ENCODE data around the gene SCRN2.

DNA sequence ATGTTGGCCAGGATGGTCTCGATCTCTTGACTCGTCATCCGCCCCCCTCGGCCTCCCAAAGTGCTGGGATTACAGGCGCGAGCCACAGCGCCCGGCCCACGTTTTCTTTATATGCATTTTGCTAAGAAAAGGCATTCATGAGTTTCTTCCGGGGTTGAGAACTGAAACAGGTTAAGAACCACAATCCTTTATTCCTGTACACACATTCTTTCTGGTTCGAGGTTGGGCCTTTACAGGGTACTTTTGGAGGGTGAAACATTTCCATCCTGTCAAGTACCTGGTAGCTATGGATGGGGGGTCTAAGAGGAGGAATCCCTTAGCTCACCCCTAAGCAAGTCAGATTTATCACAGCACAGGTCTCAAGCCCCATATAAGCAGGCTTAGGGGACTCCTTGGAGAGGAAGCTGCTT is 1.1 kb upstream of the KPNB1 start:
- PRO-cap, result no peak

- PRO-cap, result bidirectional peak, plus-strand start at chr17:47650728, minus-strand start at chr17:47650513
Measured at GRCh38 chr17:47650682-47650884, 864 bp downstream of the KPNB1 start.

DNA sequence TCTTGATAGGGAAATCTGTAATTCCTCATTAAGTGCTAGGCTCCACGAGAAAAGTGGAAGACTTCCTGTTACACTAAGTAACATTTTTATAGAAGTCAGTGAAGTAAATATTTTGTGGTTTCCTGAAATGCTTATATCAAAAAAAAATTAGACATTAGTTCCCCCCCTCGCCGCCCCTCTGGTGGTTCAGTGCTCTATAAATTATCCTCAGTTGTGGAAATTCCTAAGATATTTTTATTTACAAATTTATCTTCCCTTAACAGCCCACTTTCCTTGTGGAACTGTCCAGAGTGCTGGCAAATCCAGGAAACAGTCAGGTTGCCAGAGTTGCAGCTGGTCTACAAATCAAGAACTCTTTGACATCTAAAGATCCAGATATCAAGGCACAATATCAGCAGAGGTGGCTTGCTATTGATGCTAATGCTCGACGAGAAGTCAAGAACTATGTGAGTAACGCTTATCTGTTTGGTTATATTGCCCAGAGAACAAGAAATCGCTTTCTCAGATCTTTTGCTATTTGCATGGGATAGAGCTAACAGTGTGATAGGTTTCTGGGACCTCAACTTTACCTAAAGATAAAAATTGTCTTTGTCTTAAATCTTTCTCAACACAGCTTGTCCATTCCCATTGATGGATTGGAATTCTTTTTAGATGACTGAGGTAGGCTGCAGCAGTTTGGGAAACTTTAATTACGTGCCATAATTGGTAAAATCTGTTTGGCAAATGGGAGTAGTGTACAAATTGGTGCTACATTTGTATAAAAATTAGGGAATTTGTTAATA is 2.9 kb downstream of the KPNB1 start:
- PRO-cap, result no peak

DNA sequence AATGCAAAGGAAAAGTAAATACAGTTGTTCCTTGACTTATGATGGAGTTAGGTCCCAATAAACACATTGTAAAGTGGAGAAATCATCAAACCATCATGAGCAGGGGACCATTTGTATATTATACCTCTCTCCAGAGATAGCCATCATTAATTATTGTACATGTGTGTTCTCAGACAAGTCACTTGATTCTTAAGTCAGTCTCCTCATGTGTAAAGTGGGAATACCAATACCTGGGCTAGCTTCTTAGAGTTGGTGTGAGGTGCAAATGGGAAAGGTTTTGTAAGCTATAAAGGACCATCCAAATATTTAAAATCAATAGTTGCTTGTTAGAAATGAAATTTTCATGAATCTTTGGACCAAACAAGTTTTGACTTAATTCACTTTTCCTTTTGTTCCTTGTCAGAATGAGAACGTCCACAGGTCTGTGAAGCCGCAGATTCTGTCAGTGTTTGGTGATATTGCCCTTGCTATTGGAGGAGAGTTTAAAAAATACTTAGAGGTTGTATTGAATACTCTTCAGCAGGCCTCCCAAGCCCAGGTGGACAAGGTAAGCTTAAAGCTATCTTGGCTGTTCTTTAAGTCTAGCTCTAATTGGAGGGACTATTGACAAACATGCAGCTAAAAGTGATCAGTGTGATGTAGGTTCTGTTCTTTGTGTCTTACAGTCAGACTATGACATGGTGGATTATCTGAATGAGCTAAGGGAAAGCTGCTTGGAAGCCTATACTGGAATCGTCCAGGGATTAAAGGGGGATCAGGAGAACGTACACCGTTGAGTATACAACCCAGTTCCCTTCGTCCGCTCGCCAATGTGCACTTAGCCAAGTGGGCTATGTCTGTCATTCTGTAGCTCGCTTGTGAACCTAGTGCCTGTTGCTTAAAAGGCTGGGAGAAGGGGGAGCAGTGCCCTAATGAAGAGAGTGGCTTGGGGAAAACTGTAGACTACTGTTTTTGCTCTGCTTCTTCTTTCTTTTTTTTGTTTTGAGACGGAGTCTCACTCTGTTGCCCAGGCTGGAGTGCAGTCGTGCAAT is 16.0 kb upstream of the TBKBP1 start:
- PRO-cap, result no peak

GRCh38 chr17:47683213-47684148 is 10.5 kb upstream of the TBKBP1 start:
- PRO-cap, result no peak

GRCh38 chr17:47696597-47697206 is 2.7 kb downstream of the TBKBP1 start:
- PRO-cap, result no peak

DNA sequence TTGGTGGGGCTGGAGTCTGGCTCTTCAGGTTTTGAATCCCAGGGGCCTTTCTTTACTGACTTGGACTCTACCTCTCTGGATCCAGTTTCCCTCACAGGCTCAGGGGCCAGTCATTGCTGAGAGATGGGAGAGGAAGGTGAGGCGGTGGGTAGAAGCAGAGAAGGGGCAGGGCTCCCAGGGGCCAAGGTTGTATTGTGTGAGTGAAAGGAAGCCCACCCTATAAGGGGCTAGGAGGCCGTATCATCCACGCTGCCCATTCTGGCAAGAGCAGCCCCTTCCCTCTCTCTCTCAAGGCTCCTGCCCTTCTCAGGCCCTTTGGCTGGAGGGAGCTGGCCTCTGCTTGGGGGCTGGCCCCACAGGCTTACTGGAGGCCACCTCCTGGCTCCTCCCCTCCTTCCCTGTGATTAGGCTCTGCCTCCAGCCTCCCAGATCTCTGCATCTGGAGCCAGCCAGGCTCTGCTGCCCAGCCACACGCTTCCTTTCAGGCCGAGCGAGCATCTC is 7.6 kb downstream of the TBKBP1 start:
- PRO-cap, result no peak

DNA sequence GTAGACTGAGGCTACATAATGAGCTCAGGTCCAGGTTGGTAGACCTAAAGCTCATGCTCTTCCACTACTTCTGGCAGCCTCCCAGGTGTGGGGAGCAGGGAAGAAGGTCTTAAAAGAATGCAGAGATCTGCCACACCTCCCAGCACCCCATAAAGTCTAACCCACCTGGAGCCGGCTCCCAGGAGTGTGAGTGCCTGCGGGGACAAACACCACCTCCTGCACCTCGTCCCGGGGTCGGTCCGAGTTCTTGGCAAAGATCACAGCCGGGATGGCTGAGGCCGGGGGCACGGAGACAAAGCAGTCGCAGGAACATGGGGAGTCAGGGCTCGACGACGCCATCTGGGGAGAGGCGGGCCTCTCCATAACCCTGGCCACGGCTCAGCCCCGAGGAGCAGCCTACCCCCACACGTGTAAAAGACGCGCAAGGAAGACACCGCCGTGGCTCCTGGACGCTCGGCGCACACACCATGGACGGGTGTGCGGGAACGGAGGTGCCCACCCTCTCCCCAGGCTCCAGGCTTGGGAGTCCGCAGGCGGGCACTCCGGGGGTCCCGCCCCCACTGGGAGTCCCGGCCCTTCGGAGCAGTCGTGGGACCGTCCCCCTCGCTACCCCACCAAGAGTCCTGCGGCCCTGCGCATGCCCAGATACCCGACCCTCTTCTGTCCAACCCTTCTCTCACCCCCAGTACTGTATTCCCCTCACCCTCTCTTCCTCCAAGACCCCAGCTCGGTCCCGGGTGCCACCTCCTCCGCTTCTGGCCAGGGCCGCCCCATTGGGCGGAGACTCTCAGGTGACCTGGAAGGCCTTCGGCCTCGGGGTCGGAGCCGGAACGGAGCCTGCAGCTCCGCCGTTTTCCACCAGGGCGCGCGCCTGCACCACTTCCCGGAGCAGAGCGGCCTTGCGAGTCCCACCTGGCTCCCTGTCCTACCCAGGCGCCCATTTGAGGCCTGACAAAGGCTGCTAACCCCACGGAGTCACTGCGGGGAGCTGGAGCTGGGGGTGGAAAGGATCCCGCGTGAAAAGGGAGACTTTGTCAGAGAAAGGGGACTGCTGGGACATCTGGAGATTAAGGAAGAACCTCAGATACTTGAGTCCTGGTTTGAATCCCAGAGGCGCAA is at the start of gene SCRN2:
TSS of gene SCRN2 (minus strand) at position 769 of the 1,119 bp plus-strand sequence.
- PRO-cap, result bidirectional peak, plus-strand start at position 879 of the sequence, minus-strand start at position 757 of the sequence

DNA sequence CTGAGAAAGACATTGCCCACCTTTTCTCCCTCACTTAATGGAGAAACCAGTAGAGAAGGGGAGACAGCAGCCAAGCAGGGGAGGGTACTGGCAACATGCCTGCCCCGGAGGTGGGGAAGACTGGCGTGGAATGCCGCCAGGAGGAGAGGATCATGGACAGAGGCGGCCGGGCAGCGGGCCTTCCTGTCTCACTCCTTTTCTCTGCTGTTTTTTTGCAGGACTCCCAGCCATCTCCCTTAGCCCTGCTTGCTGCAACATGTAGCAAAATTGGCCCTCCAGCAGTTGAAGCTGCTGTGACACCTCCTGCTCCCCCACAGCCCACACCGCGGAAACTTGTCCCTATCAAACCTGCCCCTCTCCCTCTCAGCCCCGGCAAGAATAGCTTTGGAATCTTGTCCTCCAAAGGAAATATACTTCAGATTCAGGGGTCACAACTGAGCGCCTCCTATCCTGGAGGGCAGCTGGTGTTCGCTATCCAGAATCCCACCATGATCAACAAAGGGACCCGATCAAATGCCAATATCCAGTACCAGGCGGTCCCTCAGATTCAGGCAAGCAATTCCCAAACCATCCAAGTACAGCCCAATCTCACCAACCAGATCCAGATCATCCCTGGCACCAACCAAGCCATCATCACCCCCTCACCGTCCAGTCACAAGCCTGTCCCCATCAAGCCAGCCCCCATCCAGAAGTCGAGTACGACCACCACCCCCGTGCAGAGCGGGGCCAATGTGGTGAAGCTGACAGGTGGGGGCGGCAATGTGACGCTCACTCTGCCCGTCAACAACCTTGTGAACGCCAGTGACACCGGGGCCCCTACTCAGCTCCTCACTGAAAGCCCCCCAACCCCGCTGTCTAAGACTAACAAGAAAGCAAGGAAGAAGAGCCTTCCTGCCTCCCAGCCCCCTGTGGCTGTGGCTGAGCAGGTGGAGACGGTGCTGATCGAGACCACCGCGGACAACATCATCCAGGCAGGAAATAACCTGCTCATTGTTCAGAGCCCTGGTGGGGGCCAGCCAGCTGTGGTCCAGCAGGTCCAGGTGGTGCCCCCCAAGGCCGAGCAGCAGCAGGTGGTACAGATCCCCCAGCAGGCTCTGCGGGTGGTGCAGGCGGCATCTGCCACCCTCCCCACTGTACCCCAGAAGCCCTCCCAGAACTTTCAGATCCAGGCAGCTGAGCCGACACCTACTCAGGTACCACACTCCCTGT is 20.3 kb downstream of the SP2 start:
- PRO-cap, result no peak

- PRO-cap, result no peak
Measured at GRCh38 chr17:47948486-47949066, 7.2 kb downstream of the PNPO start.

DNA sequence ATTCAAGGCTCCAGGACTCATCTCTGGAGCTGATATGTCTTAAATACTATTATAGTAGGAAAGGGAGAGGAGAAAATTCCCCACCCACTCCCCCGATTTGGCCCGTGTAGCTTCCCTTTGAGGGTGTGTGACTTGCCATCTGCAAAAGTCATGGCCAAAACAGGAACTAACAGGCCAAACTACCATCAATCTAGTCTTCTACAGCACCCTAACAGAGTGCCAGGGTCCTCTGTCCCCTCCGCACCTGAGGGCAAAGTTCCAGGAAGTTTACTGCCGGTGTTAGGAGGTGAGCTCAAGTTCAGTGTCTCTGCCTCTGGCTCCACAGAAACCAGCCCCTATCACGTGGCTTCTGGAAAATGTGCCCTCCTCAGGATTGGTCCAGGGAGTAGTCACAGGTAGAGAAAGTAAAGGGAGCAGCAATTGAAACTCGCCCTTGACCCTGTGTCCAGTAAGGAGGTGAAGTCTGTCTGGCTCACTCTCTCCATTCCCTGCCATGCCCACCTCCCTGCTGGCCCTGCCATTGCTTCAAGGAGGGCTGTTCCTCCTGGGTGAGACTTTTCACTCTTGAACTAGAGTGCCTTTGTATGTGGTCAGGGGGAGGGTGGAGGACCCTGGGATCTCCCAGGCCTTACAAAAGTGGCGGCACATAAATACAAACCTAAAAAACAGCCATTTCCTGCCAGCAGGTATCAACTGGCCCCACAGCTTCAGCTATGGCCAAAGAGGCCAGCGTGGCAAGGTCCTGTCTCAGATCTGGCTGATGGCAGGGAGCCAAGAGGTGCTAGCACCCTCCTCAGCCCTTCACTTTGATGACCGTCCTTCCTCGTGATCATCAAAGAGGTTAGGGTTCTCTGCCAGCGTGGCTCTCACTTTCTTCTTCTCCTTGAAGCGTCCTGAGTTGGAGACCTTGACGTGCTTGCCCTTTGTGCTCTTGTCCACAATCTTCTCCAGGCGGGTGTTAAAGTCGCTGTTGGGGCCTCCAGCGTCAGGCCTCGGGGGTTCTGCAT is 5.3 kb downstream of the PRR15L start:
- PRO-cap, result no peak

- PRO-cap, result bidirectional peak, plus-strand start at chr17:47955761, minus-strand start at chr17:47955586
Measured at GRCh38 chr17:47955229-47956254, 2.1 kb downstream of the PRR15L start.

DNA sequence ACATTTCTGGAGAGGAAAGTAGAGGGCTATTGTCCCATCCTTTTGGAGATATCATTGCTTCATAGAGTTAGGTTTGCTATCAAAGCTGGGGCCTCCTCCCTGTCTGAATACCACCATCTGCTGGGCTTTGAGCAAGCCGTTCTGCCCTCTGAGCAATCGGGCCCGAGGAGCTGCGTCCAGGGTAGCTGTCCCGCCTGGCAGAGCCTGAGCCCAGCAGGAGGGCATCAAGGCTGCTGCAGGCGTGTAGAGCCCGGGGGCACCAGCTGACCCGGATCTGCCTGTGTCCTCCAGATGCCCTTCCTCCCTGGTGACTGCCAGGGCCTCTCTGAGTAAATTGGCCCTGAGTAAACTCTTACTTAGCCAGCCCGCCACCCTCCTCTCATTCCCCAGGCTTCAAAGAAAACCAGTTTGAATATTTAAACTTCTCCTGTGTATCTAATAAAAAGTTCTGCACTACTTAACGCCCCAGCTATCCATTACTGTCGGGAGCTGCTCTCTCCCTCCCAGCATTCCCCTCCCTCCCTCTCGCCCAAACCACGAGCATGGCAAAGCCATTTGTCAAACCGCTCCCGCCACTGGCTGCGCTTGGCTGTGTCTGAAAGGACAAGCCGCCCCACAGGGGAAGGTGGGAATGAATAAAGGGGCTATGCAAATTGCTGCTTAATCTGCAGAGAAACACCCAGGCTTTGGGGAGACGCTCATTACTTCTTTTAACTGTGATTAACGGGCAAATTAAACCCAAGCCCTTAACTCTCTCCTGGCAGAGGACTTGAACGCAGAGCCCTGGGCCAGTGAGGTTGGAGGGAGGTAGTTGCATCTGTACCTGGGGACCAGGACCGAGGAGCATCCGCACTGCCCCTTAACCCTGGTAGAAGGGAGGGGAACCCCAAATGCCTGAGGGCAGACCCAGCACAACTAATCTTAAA is 16.5 kb downstream of the CDK5RAP3 start:
- PRO-cap, result no peak

- PRO-cap, result no peak
Measured at GRCh38 chr17:48011140-48011769, 26.3 kb downstream of the COPZ2 start.

GRCh38 chr17:48160273-48161243 is 53.0 kb downstream of the SNX11 start:
- PRO-cap, result no peak

GRCh38 chr17:48240950-48241457 is 133.4 kb downstream of the SNX11 start:
- PRO-cap, result no peak

- PRO-cap, result no peak
Measured at GRCh38 chr17:48254815-48255362, 147.3 kb downstream of the SNX11 start.

DNA sequence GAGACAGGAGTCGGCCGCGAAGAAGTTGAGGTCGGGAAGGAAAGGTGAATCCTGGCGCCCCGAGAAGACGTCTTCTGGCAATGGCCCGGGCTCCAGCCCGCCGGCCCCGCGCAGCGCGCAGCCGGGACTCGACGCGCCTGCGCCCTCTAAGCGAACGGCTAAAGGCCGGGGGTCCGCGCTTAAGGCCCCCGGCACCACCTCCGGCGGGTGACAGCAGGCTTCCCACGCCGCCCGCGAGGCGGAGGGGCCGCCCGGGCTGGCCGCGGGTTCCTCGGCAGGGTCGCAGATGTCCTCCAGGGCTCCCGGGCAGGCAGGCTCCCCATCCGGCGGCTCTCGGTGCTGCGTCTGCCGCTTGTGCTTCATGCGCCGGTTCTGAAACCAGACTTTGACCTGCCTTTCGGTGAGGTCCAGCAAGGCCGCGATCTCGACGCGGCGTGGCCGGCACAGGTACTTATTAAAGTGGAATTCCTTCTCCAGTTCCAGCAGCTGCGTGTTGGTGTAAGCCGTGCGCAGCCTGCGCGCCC is 1.7 kb downstream of the HOXB2 start:
- PRO-cap, result bidirectional peak, plus-strand start at position 322 of the sequence, minus-strand start at position 82 of the sequence; bidirectional peak, plus-strand start at position 482 of the sequence, minus-strand start at position 374 of the sequence

DNA sequence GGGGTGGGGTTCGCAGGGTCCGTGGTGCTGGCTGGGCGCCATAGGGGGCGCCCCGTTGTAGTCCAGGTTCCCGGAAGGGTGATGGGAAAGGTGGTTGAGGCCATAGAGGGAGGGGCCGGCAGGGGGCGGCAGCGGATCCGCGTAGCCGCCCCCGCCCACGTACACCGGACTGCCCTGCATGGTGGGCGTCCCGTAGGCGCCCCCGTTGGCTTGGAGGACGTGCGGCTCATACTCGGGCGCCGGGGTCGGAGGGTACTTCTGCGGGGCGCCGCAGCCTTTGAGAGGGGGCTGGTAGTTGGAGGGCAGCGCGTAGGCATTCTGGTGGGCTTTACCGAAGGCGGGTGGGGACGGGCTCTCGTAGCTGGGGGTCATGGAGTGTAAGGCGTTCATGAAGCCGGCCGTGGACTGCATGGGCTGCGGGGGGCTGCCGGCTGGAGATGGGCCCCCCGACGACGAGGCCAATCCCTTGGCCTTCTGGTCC is 5.5 kb upstream of the HOXB2 start:
- PRO-cap, result no peak

DNA sequence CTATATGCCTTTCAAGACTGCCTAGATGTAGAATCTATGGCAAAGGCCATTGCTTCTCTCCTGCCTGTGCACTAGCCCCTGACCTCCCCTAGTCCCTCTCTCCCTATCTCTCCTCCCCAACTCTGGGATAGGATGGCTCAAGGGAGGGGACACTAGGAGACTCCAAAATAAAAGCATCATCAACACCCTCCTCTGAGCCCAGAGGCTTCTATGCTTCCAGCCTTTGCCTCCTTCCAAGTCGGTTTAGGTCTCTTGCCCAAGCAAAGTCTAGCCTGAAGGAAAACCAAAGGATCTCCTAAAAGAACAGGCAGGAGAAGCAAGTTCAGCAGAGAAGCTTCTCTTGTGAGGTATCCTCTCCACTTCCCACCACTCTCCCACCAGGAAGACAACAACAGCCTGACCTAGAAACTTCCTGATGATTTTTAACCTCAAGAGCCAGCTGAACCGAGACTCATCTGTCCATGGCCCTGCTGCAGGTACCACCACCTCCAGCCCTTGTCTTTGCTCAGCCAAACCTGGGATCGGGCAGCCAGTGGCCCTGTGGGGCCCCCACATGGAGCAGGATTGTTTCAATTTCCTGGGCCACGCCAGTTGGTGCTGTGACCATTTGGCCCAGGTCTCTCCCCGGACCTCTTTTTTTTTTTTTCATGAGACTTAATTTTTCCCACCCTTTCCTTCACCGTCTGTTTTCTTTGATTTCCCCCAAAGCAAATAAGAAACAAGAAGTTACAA is 8.1 kb upstream of the HOXB2 start:
- PRO-cap, result bidirectional peak, plus-strand start at position 280 of the sequence, minus-strand start at position 80 of the sequence